Pulmonary lymph node (tissue), 1 donor: ENCODE measurements around the genes HSD11B1 and NEK2.

DNA sequence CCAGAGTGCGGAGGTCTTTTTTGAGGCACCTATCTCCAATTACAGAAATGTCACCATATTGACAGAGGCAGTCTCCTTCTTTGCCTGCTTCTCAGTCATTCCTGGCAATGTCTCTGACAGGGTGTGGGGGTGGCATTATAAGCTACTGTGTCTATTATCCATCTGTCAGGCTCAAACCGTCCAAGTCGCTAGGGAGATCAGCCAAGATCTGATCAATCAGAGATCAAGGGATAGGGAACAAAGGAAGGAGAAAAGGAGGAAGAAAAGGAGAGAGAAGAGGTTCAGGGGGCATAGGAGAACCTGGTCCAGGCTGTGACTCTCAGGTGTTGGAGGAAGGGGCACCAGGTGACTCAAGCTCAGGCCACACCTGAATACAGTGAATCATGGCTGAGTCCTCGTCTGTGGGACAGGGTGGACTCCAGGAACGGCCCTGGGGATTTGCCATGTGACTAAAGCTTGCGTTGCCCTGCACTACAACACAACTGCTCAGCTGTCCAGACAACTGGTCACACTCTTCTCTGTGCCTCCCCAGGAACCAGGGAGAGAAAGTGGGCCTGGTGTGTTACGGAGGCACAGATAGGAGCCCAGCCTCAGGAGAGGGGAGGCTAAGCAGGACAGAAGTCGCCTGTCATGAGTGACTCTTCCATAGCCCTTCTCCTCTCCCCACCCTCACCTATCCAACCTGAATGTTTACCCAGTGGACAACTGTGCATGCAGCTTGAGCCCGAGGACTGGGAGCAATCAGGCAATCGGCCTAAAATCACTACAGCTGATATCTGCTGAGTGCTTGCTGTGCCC is 3.6 kb upstream of the LAMB3 start:
- PRO-cap: no peak

- PRO-cap: no peak
These were observed at the start of gene HSD11B1 for GRCh38 chr1:209704584-209705033. Gene HSD11B1 (plus strand): TSS chr1:209704846.

GRCh38 chr1:209706690-209707118 is 2.1 kb downstream of the HSD11B1 start:
- PRO-cap: no peak

- PRO-cap: no peak
These were observed 3.2 kb upstream of the C1orf74 start for GRCh38 chr1:209787178-209788262.

GRCh38 chr1:210250608-210251038 is 18.0 kb downstream of the SERTAD4 start:
- PRO-cap: no peak

DNA sequence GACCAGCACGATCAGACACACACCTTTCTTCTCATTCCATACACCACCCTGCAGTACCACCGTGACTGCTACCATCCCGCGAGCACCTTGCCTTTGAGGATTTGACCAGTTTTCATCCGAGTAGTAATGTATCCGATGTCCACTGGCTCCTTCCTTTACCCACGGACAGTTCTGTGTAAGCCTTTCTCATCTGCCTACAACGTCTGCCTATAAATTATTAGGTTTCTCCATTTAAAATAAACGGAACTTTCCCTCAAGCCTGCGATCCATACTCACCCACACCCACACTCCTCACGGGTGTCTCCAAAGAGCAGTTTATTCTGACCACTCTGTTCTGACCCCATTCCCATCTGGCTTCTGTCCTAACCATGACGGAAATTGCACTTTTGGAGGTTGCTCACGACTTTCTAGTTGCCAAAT is 16.7 kb upstream of the HHAT start:
- PRO-cap: no peak

GRCh38 chr1:210409754-210410102 is 81.0 kb downstream of the HHAT start:
- PRO-cap: no peak

DNA sequence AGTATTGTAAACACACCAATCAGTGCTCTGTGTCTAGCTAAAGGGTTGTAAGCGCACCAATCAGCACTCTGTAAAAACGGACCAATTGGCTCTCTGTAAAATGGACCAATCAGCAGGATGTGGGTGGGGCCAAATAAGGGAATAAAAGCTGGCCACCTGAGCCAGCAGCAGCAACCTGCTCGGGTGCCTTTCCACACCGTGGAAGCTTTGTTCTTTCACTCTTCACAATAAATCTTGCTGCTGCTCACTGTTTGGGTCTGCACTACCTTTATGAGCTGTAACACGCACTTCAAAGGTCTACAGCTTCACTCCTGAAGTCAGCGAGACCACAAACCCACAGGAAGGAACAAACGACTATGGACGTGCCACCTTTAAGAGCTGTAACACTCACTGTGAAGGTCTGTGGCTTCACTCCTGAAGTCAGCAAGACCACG is 30.2 kb upstream of the RCOR3 start:
- PRO-cap: unidirectional peak, plus-strand start at position 170 of the sequence

- PRO-cap: no peak
These were observed 2.0 kb upstream of the RCOR3 start for GRCh38 chr1:211256978-211257758.

DNA sequence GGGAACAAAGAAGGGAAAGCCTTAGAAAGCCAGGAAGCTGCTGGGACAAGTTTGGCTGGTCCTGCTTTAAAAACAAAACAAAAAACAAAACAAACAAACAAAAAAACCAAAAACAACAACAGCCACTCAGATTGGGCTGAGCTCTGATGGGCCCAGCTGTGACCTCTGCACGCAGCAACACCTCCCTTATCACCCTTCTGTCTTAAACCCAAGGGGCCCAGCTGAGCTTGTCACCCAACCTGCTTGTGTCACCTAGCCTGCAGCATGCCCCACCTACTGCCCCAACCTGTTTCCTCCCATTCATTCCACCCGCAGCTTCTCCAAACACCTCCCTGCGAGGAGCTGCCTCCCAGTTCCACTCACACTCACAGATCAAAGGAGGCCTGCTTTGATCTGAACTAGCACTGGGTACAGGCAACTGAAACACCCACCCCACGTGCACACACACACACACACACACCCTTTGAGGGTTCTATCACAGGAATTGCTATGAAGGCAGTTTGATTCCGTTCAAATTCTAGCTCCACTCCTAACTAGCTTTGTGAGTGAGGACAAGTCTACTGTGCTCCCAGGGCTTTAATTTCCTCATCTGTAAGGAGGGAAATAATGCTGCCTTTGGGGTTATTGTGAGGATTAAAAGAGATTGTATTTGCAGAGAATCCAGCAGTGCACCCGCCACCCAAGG is 36.9 kb downstream of the SLC30A1 start:
- PRO-cap: no peak

- PRO-cap: bidirectional peak, plus-strand start at chr1:211577953, minus-strand start at chr1:211577806
These were observed 1.1 kb downstream of the SLC30A1 start for GRCh38 chr1:211577697-211578453.

DNA sequence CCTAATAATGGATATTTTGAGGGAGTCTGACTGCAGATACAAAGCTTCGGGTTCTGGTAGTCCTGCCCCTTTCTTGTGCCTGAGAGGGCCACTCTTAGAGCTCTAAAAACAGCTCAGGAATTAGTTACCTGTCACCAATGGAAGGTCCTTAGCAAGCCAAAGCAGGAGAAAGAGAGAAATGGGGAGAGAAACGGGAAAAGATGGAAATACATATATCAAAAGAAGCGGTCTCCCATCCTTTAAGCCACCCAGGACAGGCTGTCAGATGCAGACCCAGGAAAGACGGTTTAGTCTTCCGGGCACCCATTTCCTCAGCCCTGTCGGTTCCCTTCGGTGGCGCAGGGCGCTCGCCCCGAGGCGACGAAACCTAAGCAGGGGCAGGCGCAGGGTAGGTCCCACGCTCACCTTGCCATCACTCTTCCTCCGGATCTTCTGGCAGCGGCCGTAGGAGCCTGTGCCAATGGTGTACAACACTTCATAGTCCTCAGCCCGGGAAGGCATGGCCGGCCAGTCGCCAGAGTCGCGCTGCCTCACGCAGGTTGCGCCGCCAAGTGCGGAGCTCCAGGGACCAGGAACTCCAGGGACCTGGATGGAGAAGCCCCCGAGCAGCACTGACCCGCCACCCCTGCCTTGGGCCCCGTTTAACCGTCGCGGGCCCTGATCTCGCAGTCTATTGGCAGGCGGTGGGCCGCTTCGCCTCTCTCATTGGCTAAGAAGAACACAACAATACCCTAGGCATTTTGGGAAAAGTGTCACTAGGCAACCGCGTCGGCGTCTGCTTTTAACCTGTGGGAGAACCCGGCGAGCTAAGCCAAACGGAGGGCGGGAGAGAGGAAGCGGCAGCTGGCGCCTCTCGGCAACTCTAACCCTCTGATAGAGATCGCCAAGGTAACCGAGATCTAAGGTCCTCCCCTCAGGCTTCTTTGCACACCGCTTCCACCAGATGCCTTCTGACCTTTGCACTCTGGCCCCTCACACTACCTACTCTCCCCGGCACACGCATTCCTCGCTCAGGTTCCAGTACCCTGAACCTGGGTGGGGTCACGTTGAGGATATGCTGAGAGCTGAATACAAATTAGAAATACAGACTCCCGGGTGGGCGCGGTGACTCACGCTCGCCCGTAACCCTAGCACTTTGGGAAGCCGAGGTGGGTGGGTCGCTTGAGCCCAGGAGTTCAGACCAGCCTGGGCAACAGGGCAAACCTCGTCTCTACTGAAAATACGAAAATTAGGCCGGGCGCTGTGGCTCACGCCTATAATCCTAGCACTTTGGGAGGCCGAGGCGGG is at the start of gene NEK2:
TSS of gene NEK2 (minus strand) at position 643 of the 1,287 bp plus-strand sequence.
- PRO-cap: bidirectional peak, plus-strand start at position 814 of the sequence, minus-strand start at position 643 of the sequence

DNA sequence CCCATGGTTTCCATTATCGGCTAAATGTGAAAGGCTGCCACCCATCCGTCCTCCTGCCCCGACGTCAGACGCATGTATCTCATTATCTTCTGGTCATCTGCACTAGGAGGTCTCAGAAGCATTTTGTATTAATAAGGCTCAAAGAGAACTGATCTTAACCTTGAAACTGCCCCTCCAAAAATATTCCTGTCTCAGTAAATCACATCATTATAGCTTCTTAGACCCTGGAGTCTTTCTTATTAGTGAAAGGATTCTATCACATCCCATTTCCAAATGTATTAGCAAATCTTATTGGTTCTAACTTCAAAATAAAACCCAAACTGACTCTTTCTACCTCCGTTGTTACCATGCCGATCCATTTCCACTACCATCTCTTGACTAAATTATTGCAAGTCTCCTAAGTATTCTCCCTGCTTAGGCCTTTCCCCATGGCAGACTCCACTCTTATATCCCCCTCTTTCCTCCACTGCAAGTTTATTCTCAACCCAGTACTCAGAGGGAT is 26.8 kb downstream of the INTS7 start:
- PRO-cap: no peak

GRCh38 chr1:212010716-212011468 is 24.5 kb downstream of the INTS7 start:
- PRO-cap: no peak

DNA sequence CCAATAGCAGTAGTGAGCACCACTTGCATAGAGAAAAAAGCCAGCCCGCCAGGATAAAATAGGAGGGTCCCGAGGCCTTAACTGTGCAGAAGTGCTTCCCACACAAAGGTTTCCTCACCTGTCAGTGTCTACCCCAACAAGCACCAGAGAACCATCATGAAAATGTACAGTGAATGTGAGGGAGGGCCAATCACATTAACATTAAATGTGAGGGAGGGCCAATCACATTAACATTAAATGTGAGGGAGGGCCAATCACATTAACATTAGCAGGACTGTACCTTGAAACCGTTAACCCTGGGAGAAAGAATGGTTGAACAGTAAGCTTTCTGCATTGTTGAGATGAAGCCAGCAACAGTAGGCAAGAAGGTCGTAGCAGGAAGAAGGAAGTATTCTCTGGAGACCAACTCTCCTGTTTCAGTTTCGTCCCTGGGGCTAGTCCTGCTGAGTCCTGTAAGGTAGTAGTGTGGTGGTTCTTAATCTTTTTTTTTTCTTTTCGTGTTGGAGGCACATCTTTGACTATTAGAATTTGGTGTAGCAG is 98.8 kb upstream of the PPP2R5A start:
- PRO-cap: no peak

- PRO-cap: no peak
These were observed 52.0 kb upstream of the PPP2R5A start for GRCh38 chr1:212233186-212233663.

DNA sequence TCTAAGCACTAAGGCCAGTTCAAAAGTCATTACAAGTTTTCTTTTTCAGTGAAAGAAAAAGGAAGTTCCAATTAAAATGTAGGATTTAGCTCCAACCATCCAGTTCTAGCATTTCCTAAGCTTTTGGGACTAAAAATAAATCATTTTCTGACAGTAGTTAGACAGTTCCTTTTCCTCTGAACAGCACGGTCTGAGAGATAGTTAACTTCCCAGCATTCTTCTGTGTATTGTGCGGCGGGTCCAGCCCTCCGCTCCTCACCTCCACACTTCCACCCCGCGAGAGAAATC is 38.2 kb upstream of the PPP2R5A start:
- PRO-cap: no peak

GRCh38 chr1:212255482-212256679 is 29.3 kb upstream of the PPP2R5A start:
- PRO-cap: unidirectional peak, minus-strand start at chr1:212256316; unidirectional peak, minus-strand start at chr1:212256353

GRCh38 chr1:212309391-212309779 is 24.2 kb downstream of the PPP2R5A start:
- PRO-cap: no peak

DNA sequence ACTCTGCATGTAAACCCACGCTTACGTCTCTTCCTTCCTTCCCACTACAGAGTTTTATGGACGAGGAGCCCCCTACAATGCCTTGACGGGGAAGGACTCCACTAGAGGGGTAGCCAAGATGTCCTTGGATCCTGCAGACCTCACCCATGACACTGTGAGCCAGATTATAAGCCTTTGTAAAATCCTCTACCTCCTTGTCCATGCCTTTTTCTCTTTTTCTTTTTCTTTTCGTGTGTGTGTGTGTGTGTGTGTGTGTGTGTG is 11.5 kb downstream of the NENF start:
- PRO-cap: no peak